Colon Carcinoma Metastatic in the Brain (tissue), 2 donors: ENCODE data around the gene NCS1.

- PRO-cap, 2 experiments = no peak in any of the 2 experiments
Observed at GRCh38 chr9:129924735-129925244, 89.5 kb downstream of the USP20 start.

DNA sequence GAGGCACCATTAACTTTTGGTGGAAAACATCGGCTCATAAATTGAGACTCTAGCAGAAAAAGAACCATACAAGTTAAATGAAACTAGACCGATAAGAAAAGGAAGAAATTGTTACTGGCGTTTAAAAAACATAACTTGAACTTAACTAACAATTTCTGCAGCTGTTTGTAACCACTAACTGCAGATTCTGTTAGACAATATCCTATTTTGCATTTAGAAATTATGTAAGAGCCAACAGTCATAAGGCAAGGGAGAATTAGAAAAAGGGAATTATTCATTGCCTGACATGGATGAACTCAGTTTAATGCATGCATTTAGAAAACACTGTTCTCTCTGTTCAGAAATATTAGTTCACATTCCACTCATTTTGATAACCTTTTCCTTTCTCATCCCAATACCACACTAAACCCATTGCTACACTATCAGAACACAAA, 96.4 kb downstream of the FNBP1 start:
- PRO-cap, 2 experiments = no peak in any of the 2 experiments

GRCh38 chr9:130024449-130024975, 18.5 kb downstream of the FNBP1 start:
- PRO-cap, 2 experiments = no peak in any of the 2 experiments

GRCh38 chr9:130030742-130031122, 12.3 kb downstream of the FNBP1 start:
- PRO-cap, 2 experiments = no peak in any of the 2 experiments

GRCh38 chr9:130138178-130139281, 33.7 kb upstream of the NCS1 start:
- PRO-cap, 2 experiments = no peak in any of the 2 experiments

GRCh38 chr9:130171856-130173033, at the start of gene NCS1:
Gene NCS1 (plus strand): TSS chr9:130172404.
- PRO-cap, 2 experiments = peak in 1 of 2 experiments; most common plus-strand start chr9:130172404 (in 1)

DNA sequence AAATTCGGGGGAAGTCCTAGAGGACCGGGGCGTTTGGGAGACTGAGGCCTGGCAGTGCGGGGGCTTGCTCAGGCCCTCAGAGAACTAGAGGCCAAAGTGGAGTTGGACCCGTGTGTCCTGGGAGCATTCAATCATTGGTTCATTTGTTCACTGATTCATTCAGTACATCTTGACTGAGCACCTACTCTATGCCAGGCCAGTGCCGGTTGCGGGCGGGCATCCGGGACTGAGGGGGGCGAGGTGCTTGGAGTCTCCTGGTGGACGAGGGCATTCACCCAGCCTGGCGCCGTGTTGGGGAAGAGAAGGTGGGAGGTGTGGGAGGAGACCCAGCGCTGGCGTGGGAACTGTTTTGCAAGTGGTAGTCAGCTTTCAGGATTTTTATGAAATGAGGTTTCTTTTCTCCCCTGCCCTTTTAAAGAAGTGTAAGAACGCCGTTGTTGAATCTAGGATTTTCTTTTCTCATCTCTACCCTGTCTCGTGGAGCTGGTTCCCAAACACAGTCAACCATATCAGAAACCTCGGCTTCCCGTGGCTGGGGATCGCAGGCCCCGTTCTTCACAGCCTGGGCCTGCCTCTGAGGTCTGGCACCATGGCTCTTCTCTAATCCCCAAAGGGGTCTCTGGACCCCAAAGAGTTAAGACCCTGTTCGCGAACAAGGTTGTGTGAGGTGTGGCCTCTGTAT, 37.3 kb downstream of the NCS1 start:
- PRO-cap, 2 experiments = no peak in any of the 2 experiments

DNA sequence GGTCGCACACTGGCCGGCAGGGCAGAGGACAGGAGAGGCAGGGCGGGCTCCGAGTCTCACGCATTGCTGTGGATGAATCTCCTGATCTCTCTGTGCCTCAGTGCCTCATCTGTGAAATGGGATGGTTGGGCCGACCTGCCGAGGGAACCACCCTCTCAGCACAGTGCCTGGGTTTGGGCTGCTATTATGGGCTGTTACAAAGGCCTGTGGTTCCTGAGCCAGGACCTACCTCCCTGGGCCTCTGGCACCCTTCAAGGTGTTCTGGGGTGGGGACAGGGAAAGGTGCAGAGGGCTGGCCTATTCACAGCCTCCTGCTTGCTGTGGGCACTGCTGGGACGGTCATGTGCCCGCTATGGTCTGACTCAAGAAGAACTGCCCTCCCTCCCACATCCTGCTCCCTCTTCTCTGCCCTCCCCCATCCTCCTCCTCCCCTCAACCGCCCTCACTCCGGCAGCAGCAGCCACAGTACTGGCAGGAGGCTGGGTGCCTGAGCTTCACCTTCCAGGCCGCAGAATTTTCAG, 43.4 kb downstream of the NCS1 start:
- PRO-cap, 2 experiments = no peak in any of the 2 experiments

GRCh38 chr9:130240482-130241300, 24.9 kb upstream of the HMCN2 start:
- PRO-cap, 2 experiments = no peak in any of the 2 experiments

GRCh38 chr9:130289376-130289781, 23.8 kb downstream of the HMCN2 start:
- PRO-cap, 2 experiments = no peak in any of the 2 experiments

DNA sequence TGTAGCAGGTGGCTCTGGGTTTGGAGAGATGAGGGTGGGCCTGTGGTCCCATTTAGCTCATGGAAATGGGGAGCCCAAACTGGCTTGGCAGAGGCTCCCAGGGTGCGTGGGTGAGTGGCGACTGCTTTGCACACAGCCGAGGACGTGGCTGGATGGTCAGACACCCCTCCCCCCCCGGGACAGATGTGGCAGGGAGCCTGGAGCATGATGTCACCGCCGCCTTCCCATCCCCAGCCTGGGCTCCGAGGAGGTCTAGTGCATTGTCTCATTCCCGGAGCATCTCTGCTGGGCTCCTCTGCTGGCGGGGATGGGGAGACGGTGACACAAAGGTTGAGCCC, 35.9 kb downstream of the HMCN2 start:
- PRO-cap, 2 experiments = no peak in any of the 2 experiments

DNA sequence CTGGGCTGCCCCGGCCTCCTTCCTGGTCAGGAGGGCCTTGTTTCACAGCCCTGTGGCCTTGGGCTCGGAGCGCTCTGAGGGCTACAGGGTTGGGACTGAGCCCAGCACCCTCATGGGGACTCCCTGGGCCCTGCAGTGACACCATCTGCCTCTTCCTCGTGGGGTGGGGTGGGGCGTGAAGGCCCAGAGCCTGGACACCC, 78.1 kb downstream of the HMCN2 start:
- PRO-cap, 2 experiments = no peak in any of the 2 experiments

GRCh38 chr9:130444091-130444464, 683 bp upstream of the ASS1 start:
- PRO-cap, 2 experiments = no peak in any of the 2 experiments

- PRO-cap, 2 experiments = peak in 2 of 2 experiments; most common plus-strand start chr9:130712872 (in 1); most common minus-strand start chr9:130712594 (in 1)
Observed at GRCh38 chr9:130712467-130713193, 19.1 kb downstream of the EXOSC2 start.

GRCh38 chr9:130774631-130775210, 60.3 kb upstream of the ABL1 start:
- PRO-cap, 2 experiments = no peak in any of the 2 experiments

DNA sequence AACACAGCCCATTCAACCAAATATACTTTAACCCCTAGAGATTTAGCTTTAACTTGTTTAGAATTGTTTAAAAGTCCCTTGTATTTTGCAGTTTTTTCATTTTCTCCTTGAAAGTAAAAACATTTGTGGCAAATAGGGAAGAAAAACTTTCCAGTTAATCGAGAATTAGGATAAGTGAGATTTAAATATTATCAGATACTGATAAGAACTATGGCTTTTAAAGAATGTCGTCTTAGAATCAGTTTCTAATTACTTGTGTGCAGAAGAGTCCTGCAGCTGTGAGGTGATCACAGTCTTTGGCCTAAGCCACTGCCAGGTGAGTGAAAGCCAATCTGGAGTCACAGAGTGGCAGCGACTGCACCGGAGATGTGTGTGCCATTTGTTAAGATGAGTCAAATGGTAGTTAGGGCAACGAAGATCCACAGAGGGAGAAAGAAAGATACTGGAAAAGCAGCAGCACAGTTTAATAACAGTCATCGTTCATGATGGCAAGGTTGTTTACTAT, 56.1 kb upstream of the ABL1 start:
- PRO-cap, 2 experiments = no peak in any of the 2 experiments

- PRO-cap, 2 experiments = no peak in any of the 2 experiments
Observed at GRCh38 chr9:130782583-130782906, 52.5 kb upstream of the ABL1 start.

GRCh38 chr9:130786832-130787569, 48.1 kb upstream of the ABL1 start:
- PRO-cap, 2 experiments = no peak in any of the 2 experiments

- PRO-cap, 2 experiments = no peak in any of the 2 experiments
Observed at GRCh38 chr9:130839491-130840133, 4.6 kb downstream of the ABL1 start.

GRCh38 chr9:130845549-130846153, 10.6 kb downstream of the ABL1 start:
- PRO-cap, 2 experiments = no peak in any of the 2 experiments